Helper T cell (primary cell): Measurements from ENCODE around the gene CRNKL1.

GRCh38 chr20:20051836-20052919 is at the start of gene CRNKL1:
Gene CRNKL1 (minus strand): TSS chr20:20052466.
- PRO-cap, 2 experiments, result peak in 2 of 2 experiments; most common plus-strand start chr20:20052572 (in 2); most common minus-strand start chr20:20052401 (in 1)

DNA sequence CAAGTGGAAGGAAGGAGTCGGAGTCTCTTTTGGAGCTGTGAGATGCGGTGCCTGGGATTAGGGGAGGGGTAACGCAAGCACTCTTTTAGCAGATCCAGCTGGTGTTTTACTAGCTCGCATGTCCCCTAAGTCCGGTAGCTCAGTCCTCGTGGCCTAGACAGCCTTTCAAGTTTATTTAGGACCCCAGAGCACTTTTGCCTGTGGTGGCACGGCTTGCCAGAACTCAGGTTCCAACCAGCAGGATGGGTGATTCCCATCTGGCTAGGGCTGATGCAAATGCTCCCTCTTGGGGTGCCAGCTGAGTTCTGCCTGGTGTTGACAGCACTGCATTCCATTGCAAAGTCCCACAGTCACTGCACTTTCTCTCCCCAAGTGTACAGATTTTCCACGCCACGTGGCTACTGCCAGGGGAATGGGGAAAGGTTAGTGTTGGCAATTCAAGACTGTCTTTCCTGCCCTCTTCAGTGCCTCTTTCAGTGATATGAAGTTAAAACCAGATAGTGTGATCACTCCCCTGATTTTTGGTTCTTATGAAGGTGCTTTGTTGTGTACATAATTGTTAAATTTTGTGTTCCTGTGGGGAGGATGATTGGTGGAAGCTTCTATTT is 85.9 kb downstream of the CFAP61 start:
- PRO-cap, 2 experiments, result no peak in any of the 2 experiments

DNA sequence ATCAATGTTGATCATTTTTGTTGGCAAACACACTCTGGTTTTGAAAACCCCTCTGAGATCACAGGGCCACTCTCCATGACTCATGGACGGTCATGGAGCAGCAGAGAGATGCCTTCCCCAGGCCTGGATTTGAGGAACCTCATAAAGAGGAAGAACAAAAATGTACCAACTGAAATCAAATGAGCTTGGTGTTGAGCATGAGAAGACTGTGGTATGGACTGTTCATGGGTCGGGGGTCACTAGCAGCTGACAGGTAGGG is 112.8 kb upstream of the INSM1 start:
- PRO-cap, 2 experiments, result no peak in any of the 2 experiments

GRCh38 chr20:20452058-20452861 is 84.4 kb downstream of the INSM1 start:
- PRO-cap, 2 experiments, result no peak in any of the 2 experiments

GRCh38 chr20:20466173-20467515 is 98.7 kb downstream of the INSM1 start:
- PRO-cap, 2 experiments, result no peak in any of the 2 experiments

- PRO-cap, 2 experiments, result no peak in any of the 2 experiments
These were observed 163.8 kb downstream of the RALGAPA2 start for GRCh38 chr20:20548586-20549177.

DNA sequence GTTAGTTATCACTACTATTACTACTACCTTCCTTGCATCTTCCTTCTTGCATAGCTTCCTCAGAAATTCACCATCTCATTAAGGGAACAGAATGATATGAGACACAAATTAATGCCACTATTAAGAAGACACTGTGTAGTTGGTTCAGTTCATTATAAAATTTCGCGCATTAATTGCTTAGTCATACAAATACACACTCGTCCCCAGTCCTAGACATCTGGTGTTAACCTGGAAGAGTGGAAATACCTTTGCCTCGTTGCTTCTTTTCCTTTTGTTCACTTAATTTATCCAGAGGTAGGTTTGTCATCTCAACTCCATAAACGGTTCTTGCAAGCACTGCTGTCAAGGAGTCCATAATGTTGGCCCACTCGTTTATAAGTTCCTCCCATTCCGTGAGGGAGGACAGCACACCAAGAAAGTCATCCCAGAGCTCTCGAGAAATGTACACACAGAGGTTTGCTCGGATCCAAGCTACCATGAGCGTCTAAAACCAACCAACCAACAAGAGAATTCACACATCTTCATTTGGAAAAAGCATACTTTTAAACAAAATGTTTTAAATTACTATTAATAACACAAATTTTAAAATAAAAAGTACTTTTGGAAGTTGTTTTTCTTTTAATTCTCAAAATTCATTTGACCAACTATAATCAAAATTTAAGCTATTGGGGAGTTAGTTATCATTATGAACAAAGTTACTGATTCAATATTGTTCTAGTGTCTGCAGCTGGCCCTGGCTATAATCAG is 107.3 kb downstream of the RALGAPA2 start:
- PRO-cap, 2 experiments, result no peak in any of the 2 experiments

DNA sequence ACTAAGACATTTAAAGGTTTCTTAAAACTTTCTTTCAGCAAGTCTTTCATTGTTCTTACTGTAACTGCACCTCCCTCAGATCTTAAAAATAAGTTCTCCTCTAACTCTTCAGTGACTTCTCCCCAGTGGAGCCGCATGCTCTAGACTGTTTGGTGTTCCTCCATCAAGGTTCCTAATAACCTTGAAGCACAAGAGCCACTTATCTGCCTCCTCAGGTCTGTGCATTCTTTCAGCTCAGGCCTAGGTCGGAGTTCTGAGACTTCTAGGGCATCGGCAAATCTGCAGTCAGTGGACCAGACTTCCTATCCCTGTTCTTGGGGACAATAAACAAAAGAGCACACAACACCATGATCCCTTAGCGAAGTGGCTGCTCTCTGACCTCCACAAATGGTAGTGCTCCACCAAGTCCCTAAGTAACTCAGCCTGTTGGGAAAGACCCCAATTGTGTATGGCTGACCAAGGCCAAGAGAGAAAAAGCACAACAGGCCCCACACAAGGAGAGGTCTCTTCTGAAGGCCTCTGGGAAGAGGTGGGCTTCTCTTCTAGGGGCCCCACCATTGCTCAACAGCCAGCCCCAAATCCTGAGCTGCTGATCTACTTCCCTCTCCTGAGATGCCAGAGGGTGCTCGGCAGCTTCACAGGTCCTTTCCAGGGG is 77.9 kb downstream of the RALGAPA2 start:
- PRO-cap, 2 experiments, result no peak in any of the 2 experiments

- PRO-cap, 2 experiments, result no peak in any of the 2 experiments
These were observed 40.2 kb upstream of the RALGAPA2 start for GRCh38 chr20:20752520-20753138.

- PRO-cap, 2 experiments, result no peak in any of the 2 experiments
These were observed 65.9 kb downstream of the KIZ start for GRCh38 chr20:21191704-21192246.

DNA sequence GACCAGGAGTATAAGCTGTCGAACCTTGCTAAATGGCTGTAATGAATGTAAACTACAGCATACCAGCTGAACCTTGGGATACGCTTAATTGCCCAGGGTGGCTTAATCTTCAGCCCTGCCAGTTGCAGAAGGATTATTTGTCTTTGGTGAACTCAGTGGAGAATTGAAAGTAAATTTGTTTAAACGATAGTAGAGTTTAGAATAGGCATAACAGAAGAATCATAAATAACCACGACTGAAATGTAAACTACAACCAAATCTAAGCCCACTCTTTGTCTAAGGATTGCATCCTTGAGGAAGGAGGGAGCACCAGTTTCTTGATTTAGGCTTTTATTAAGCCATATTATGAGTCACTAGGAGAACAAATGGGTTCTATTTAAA is 40.9 kb downstream of the NKX2-2 start:
- PRO-cap, 2 experiments, result no peak in any of the 2 experiments

DNA sequence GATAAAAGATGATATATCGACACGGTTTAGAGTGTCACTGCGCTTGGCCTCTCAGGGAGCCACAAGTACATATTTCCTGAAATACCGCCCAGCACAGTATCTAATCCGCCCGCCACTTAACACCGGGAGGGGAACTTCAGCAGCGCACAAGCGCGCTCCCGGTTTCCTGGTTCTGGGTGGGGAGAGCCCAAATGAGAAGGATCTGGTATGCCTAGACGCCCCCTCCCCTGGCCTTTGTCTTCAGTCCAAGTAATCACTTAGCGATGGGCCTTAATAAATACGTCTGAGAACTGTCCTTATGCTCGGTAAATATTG is 7.1 kb downstream of the NKX2-2 start:
- PRO-cap, 2 experiments, result no peak in any of the 2 experiments

GRCh38 chr20:21511579-21512239 is 2.2 kb downstream of the NKX2-2 start:
- PRO-cap, 2 experiments, result no peak in any of the 2 experiments

GRCh38 chr20:22563302-22564632 is 20.6 kb downstream of the FOXA2 start:
- PRO-cap, 2 experiments, result no peak in any of the 2 experiments

DNA sequence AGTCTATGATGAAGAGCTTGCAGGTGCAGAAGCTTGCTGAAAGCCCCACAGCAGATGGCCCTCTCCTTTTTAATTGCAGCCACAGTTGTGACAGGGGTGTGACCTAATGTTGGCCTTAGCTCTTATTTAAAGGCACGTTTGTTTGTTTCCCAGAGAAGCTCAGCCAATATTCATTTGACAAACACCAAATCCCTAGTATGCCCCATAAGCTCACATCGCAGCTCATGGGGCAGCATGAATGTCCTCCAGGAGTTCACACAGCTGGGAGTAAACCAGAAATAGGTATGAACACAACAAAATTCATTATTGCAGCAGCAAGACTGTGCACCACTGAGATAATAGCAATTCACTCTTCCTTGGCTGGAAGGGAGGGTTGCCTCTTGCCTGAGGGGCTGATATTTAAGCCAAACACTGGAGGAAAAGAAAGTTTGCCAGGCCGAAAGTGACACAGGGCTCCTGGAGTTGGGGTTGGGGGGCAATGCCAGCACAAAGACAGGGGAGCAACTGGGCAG is 12.4 kb upstream of the FOXA2 start:
- PRO-cap, 2 experiments, result peak in 1 of 2 experiments; most common plus-strand start position 216 of the sequence (in 1)

GRCh38 chr20:23081598-23082098 is 4.5 kb downstream of the CD93 start:
- PRO-cap, 2 experiments, result no peak in any of the 2 experiments

DNA sequence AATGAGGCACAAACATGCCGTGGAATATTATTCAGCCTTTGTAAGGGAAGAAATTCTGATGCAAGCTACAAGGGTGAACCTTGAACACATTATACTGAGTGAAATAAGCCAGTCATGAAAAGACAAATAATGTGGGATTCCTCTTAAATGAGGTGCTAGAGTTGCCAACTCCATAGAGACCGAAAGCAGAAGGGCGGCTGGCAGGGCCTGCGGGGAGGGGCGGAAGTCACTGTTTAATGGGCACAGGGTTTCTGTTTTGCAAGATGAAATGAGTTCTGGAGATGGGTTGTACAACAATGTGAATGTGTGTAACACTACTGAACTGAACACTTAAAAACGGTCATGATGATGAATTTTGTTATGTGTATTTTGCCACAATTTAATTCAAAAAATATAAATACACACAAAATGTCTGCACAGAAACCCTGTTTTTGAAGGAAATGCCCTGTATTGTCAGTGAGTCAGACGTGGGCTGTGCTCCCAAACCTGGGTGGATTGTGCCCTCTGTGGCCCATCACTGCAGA is 49.6 kb upstream of the CD93 start:
- PRO-cap, 2 experiments, result no peak in any of the 2 experiments

DNA sequence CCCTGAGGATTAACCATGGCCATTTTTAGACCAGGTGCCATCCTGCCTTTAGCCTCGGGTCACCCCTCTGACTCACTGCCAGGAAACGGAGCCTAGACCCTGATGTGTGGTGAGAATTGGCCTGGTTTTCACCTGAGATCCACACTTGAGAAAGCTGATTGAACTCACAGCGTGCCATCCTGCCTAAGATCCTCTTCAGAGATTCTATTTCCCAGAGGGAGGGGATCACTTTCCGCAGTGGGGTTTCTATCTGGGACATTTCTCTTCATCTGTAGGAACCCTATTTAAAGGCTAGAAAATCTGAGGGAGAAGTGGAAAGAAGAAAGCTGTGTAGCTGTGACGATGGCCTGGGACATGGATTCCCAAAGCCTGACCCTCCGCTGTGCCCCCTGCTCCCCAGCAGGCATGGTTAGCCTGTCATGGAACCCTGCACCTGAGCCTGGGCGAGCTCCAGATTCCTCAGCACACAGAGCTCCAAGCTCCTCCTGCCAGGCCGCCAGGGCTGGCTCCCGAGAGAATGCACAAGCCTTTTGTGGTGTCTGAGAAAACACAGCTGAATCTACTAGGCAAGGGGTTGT is 64.0 kb upstream of the CD93 start:
- PRO-cap, 2 experiments, result no peak in any of the 2 experiments

- PRO-cap, 2 experiments, result no peak in any of the 2 experiments
These were observed 56.9 kb upstream of the NXT1 start for GRCh38 chr20:23293639-23294201.

GRCh38 chr20:23353309-23353899 is 2.8 kb downstream of the NXT1 start:
- PRO-cap, 2 experiments, result no peak in any of the 2 experiments